HTERT-HM (cell line): ENCODE measurements around a stretch of chr22.

GRCh38 chr22:29382439-29383112, 5.8 kb downstream of the AP1B1 start:
- RRBS, result no CpG with 5 or more reads among the region's 4 CpGs

DNA sequence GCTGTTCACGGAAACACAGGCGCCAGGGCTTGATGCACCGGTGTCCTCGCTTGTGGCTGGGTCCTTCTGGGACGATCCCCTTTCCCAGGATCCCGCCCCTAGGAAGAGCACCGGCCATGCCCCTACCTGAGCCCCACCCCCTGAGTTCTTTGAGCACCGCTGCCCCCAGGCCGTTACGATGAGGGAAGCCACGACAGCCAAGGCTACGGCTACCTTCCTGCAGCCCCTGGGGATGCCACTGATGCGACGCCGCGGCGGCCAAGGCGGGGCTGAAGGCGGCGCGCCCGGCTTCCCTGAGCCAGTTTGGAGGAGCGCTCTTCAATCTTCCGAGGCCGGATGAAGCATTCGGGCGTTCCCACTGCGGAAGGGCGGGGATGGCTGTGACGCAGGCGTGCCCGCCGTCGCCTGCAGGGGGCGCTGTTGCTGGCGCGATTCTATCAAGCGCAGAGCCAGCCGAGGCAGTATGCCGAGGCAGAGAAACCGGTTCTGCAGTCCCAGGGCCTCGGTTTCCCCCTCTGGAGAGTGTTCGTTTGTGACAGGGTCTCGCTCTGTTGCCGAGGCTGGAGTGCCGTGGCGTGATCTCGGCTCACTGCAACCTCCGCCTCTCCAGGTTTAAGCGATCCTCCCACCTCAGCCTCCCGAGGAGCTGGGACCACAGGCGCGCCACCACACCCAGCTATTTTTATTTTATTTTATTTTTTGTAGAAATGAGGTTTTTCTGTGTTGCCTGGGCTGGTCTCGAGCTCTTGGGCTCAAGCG, 9.7 kb upstream of the NEFH start:
- RRBS, result 12% methylated on average over 5 of the region's 55 CpGs

- RRBS, result no CpG with 5 or more reads among the region's 8 CpGs
Observed at GRCh38 chr22:29477812-29478448, 2.1 kb upstream of the NEFH start.

- RRBS, result no CpG with 5 or more reads among the region's 7 CpGs
Observed at GRCh38 chr22:29665504-29665823, 54.3 kb upstream of the CABP7 start.

- RRBS, result 94% methylated on average over 3 of the region's 24 CpGs
Observed at GRCh38 chr22:29695096-29695574, 24.7 kb upstream of the CABP7 start.

GRCh38 chr22:29700479-29700941, 19.3 kb upstream of the CABP7 start:
- RRBS, result no CpG with 5 or more reads among the region's 14 CpGs

GRCh38 chr22:29702805-29703637, 16.8 kb upstream of the CABP7 start:
- RRBS, result 13% methylated on average over 5 of the region's 24 CpGs

GRCh38 chr22:29824725-29825245, 13.3 kb downstream of the ASCC2 start:
- RRBS, result no CpG with 5 or more reads among the region's 15 CpGs

GRCh38 chr22:30019782-30020354, 60.4 kb upstream of the HORMAD2 start:
- RRBS, result no CpG with 5 or more reads among the region's 3 CpGs

- RRBS, result no CpG with 5 or more reads among the region's 8 CpGs
Observed at GRCh38 chr22:30231038-30231438, 15.5 kb downstream of the LIF start.

DNA sequence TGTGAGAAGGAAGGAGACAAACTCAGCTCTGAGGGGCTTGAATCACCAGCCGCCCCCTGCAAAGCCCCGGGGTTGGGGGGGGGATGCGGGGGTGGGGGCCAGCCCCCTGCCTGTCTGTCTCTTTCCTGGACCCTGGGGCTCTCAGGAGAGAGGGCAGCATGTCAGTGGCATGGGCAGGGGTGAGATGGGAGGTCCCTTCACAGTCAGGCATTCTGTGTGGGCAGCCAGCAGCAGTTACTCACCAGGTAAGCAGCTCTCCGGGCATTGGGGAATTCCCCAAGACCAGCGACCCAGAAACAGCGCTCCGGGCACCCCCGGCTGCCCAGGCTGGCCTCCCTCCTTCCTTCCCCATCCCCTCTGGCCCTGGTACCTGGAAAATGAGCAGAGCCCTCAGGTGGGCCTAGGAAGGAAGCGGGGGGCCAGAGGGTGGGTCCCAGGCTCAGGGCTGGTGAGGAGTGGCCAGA, 4.2 kb upstream of the LIF start:
- RRBS, result 17% methylated on average over 5 of the region's 9 CpGs

DNA sequence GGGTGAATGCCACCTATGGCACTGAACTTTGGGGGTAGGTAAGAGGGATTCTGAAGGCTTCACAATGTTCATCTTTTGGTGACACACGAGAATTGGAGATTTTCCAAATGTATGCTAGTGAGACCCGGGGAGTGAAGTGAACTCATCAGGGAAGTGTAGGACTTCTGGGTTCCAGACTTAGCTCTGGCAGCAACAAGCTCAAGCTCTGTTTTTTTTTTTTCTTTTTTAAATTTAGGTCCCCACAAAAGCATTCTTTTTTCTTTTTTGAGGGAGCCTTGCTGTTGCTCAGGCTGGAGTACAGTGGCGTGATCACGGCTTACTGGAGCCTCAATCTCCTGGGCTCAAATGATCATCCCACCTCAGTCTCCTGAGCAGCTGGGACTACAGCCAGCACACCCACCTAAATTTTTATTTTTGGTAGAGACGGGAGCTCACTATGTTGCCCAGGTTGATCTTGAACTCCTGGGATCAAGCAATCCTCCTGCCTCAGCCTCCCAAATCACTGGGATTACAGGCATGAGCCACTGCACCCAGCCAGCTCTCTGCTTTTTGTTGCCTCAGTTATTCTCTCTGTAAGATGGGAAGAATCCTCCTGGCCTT, 11.9 kb upstream of the MTFP1 start:
- RRBS, result no CpG with 5 or more reads among the region's 5 CpGs

GRCh38 chr22:30435477-30436391, 10.2 kb downstream of the MTFP1 start:
- RRBS, result no CpG with 5 or more reads among the region's 10 CpGs

- RRBS, result no CpG with 5 or more reads among the region's 4 CpGs
Observed at GRCh38 chr22:30486720-30487033, 14.9 kb upstream of the SEC14L3 start.

DNA sequence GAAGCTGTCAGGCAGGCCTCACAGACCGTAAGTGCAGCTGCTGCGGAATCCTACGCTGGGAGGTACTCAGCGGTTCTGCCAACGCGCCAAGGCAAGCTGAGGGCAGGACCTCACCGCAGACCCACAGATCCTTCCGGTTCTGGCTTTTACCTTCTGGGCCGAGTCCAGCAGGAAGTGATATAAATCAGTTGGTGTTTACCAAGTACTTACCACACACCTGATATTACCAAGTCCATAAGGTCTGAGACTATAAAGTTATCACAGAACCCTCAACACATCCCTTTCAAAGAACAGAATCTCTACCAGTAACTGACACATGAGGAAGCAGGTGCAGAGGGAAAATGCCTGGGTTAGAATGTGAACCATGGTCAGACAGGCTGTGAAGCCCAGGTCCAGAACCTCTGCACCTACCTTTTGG, 1.6 kb upstream of the GAL3ST1 start:
- RRBS, result no CpG with 5 or more reads among the region's 9 CpGs

DNA sequence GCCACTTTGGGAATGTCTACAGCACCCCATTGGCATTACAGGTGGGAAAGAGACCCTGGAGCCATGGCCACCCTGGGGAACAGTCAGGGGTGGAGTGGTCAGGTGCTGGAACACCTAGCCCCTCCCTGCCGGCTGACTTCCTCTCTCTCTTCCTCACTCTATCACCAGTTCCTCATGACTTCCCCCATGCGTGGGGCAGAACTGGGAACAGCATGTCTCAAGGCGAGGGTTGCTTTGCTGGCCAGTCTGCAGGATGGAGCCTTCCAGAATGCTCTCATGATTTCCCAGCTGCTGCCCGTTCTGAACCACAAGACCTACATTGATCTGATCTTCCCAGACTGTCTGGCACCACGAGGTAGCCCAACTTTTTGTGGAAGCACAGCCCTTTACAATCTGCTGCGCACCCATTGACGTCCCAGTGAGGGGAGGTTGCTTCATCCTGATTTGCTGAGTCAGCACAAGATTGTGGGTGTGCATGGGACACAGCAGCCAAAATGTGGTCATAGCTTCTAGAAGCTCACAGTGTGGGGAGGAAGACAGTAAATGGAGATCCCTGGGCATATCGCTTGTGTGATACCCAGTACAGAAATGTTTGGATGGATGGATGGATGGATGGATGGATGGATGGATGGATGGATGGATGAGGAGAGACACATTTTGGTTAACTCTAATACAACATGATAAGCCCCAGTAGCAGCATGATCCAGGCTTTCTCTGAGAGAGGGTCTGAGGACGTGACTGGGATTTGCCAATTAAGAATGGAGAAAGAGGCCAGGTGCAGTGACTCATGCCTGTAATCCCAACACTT, 8.7 kb downstream of the TCN2 start:
- RRBS, result no CpG with 5 or more reads among the region's 9 CpGs

- RRBS, result no CpG with 5 or more reads among the region's 5 CpGs
Observed at GRCh38 chr22:30829963-30830403, 135.3 kb downstream of the OSBP2 start.

GRCh38 chr22:30941059-30941679, 27.4 kb downstream of the MORC2 start:
- RRBS, result no CpG with 5 or more reads among the region's 10 CpGs

DNA sequence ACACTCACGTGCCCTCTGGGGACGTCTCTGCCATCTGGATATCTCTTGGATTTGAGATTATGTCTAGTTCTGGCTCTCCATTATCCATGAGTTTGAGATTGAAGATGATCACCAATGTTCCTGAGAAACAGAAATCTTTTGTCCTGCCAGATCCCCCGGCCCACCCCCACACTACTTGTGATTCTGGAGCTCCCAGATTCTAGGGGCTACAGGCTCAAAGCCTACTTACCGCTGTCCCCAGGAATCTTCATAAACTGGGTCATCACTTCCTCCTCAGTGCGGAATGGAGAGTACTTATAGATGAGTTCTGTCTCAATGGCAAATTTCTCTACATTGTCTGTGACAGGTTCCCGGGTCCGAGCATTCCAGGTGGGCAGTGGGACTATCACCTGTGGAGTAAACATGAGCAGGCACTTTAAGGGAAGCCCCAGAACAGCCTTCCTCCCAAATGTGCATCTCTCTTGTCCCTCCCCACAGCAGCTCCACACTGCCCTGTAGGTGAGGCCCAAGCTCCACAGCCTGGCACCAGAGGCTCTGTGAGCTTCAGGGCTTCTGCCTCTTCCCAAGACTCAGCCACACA, 26.6 kb downstream of the MORC2 start:
- RRBS, result no CpG with 5 or more reads among the region's 7 CpGs

- RRBS, result no CpG with 5 or more reads among the region's 3 CpGs
Observed at GRCh38 chr22:30974735-30975391, 6.3 kb upstream of the MORC2 start.